ENCODE data around the gene USP9X.

- PRO-cap: no peak
These were observed 579.0 kb downstream of the BCOR start for GRCh38 chrX:39518465-39519495.

DNA sequence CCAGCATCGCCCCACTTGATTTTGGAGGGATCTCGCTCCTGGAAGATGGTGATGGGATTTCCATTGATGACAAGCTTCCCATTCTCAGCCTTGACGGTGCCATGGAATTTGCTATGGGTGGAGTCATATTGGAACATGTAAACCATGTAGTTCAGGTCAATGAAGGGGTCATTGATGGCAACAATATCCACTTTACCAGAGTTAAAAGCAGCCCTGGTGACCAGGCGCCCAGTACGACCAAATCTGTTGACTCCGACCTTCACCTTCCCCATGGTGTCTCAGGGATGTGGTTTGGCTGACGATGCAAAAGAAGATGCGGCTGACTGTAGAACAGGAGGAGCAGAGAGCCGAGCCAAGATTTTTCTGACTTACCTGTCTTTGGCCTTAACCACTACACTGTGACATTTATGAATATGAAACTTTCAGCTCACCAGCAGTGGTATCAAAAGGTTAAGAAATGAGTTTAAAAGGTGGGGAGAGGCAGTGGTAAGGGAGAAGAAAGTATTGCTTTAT is 309.8 kb downstream of the BCOR start:
- PRO-cap: no peak

GRCh38 chrX:39826702-39827155 is 271.0 kb downstream of the BCOR start:
- PRO-cap: no peak

DNA sequence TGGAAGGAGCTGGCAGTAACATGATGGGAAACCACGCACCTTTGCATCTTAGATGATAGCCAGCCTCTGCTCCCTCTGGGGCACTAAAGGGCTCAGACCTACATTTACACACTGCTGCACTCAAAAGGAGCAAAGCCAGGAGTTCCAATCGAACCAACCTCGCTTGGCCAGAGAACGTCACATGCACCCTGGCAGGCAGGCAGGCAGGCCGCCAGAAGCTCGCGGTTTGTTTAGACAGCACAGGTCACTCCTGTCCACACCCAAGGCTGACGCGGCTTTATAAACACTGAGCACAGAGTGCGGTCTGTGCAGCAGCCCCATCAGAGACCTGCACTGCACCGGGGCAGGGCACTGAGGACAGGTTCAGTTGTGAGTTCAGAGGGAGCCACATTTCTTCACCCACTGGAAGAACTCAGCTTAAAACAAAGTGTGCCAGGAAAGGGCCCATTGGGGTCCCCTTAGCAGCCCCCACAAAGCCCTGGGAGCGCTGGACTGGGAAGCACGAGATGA is 143.9 kb downstream of the BCOR start:
- PRO-cap: no peak

DNA sequence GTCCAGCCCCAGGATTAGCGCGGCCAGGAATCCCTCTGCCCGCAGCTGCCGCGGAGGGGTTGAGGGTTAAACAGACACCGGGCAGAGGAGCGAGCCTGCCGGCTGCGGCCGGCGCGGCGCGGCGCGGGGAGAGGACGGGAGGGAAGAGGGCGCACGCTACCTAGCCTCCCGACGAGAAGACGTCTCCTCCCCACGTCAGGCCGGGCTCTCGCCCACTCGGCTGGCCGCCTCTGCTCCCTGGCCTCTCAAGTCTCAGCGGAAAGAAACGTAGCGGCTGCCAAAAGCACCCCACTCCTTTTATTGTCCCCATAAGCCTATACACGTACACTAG is 85.4 kb downstream of the BCOR start:
- PRO-cap: no peak

- PRO-cap: no peak
These were observed 85.1 kb downstream of the BCOR start for GRCh38 chrX:40012722-40012939.

GRCh38 chrX:40072781-40073976 is 24.6 kb downstream of the BCOR start:
- PRO-cap: no peak

- PRO-cap: bidirectional peak, plus-strand start at chrX:40106629, minus-strand start at chrX:40106444
These were observed 8.7 kb upstream of the BCOR start for GRCh38 chrX:40106380-40106877.

DNA sequence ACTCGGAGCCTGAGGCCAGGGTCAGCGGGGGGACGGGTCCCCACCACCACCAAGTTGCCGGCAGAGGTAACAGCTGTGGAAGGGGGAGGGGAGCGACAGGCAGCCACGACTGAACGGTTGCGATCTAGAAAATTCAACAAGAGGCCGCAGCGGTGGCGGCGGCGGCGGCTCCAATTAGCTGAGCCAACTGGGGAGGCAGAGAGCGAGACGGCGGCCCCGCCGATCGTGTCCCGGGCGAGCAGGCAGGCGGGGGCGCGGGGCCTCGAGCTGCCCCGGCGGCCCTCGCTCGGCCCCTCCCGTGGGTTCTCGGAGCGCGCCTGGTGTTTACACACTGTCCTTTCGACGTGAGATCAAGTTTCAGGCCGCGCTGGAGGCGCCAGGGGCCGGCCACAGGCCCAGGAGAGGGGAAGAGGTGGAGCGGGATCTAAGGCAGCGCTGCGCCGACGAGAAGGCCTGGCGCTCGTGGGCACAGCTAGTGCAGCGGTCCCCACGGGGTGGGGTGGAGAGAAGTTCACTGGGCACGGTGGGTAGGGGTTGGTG is 53.9 kb upstream of the BCOR start:
- PRO-cap: no peak

DNA sequence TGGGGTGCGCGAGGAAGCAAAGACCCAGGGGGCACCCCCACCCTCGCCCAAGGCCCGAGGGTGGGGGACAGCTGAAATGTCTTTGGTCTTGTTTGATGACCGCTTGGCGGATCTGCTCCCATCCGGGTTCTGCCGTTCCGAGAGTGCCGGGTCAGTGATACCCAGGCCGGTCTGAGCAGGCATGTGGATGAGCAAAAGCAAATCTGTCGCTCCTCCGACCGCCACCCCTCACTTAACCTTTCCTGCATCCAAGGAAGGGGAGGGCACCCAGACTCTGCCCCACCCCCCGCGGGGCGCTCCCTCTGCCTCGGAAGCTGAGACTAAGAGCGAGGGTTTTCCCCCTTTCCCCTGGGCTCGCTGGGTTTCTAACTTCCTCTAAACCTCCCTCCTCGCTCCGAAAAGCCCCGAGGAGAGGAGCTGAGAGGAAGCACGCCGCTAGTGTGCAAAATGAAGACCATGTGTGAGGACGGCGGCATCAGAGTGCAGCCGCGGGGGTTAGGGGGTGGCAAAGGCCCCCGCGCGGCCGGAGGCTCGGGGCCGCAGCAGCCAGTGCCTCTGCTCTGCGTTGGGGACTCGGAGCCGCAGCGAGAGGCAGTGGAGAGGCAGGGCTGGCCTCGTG is 55.6 kb upstream of the BCOR start:
- PRO-cap: bidirectional peak, plus-strand start at position 438 of the sequence, minus-strand start at position 234 of the sequence

DNA sequence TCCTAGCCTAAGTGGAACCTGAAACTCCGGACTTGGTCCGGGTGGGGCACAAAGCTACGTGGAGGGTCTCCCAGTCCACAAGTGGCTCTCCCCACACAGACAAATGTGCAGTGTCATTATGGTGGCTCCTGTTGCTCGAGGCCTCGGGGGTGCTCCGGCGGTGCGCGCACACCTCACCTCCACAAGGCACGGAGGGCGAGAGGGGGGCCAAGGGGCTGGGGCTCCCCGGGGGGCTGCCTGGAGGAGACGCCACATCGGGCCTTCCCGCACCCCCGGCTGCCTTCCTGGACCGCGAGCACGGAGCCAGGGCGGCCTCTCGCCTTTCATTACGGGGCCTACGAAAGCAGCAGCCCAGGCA is 70.7 kb upstream of the BCOR start:
- PRO-cap: no peak

DNA sequence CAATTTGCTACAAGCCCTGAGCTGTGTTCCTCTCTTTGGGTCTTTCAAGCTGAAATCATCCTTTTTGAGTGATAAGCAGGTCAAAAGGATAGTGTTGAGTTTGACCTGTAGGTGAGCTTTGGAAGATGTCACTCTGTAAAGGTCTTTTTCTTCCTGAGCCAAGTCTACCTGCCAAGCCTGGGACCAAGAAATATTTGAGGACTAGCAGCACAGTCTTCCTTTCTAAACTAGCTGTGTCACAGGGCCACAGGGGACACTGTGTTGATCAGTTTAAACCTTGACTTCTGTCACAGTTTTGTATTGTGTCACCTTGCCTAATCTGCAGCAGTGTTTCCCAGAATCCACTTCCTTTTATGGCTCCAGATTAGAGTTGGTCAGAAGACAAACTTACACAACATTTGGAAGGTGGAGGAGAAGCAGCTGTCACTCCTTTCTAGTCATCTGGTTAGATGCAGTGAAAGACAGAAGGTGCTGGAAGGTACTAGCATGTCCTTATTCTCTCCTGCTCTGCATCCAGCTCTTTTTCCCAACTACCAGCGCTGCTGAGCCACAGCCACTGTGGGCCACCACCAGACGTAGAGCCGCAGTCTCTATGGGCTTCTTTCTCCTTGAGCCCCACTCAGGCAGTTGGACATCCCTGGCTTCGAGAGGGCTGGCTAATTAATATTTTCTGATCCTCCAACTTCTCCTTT is 143.1 kb upstream of the BCOR start:
- PRO-cap: no peak

DNA sequence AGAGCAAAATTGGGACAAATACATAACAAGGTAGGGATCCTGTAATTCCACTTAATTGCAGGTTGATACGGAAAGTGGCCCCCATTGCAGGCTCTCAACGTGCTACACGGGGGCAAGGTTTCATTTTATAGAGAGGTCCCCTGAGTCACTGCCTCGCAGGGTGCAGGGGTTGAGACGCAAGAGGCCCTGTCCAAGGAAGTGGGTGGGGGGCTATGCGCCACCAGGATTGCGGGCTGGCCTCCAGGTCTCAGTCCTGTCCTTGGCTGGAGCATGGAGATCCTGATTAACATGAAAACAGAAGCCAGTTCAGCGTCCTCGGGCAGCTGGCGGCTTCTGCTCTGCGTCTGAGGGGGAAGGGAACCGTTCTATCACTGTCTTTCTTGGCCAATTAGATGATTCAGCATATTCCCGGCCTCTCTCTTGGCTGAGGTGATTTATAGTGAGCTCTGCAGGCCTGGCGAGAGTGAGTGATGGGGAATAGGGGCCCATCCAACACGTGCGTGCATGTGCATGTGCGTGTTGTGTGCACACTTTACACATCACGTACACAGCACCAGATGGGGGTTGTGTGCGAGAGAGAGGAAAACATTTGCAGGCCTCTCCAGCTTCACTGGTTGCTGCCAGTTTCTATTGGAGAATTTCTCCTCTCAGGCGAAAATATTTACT is 145.9 kb upstream of the ATP6AP2 start:
- PRO-cap: no peak

DNA sequence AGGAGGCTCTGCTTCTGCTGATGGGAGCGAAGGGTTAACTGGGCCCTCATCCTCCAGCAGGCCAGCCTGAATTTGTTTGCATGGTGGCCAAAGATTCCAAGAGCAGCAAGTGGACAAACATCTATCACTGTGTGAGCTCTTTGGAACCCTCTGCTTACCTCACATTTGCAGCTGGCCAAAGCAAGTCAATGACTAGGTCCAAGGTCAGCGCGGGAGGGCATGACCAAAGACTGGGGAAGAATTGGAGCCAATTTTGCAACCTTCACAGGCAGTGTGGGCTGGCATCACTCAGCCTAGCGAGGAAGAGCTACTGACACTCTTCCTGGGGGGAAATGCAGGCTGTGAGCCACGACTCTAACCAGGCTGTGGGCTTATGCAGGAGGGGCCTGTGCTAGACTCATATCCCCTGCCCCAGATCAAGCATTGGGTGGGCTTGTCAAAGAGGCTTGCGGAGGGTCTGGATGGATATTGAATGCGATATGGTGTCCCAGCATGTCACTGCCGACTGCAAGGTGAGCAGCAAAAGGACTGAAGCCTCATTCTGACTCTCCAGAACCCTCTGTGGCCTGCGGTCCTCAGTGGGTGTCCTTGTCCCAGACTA is 67.6 kb upstream of the ATP6AP2 start:
- PRO-cap: no peak

GRCh38 chrX:40571119-40571435 is 9.7 kb upstream of the ATP6AP2 start:
- PRO-cap: no peak

DNA sequence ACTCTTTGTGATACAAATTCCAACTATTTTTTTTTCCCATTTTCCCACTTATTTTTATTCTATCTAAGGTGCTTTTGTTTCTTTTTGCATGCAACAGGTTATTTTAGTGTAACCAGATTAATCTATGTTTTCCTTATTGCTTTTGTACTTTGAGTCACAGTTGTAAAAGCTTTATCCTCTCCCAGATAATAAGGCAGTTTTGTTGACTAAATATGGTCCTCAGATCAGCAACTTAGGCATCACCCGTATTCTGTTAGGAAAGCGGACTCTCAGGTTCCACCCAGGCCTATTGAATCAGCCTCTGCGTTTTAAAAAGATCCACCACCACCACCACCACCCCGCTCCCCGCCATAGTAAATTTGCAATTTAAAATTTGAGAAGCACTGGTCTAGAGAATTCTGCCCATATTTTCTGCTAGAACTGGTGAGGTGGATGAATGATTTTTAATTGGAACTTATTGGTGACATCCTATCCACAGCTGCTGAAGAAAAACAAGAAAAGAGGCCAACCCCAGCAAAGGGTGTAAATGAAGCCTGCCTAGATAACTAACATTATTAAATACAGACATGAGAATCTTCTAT is 58.5 kb upstream of the USP9X start:
- PRO-cap: no peak

GRCh38 chrX:41085013-41085967 is at the start of gene USP9X:
TSS of gene USP9X (plus strand) at chrX:41085445.
- PRO-cap: bidirectional peak, plus-strand start at chrX:41085322, minus-strand start at chrX:41085161; bidirectional peak, plus-strand start at chrX:41085869, minus-strand start at chrX:41085554

GRCh38 chrX:41147723-41148065 is 62.4 kb downstream of the USP9X start:
- PRO-cap: no peak

DNA sequence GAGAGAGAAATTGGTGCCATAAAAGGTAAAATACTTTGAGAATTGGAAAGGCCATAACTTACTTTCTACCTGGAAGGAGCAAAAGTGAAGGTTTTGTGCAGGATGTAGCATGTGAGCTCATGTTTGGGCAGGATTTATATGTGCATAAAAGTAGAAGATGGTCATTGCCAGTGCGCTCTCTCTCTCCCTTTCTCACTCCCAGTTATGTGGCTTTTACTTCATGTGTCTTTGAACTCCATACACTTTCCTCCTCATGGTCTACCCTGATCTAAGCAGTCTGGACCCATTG is 106.5 kb downstream of the USP9X start:
- PRO-cap: no peak

- PRO-cap: no peak
These were observed 118.0 kb upstream of the DDX3X start for GRCh38 chrX:41215833-41216501.

Measured in REH cell (cell line).